ENCODE measurements around a stretch of chr1.

GRCh38 chr1:55127857-55128309, 87.3 kb downstream of the USP24 start:
- PRO-cap, result no peak

DNA sequence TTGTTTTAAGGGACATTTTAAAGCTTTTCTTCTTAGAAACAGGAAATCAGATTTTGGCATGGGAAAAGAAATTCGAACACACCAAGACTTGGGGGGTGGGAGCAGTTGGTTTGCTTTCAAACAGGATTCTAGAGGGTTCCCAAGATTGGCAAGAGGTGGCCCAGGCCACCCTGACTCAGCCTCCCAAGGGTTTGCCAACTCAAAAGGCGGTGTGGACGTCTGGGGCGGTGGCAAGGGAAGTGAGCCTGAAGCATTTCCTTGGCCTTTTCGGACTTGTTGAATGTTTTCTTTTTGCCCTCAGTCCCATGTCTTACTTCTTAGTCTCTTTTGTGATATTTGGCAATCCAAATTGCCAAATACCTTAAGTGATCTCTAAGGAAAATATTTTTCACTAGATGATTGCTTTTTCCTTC, 374.4 kb upstream of the USP24 start:
- PRO-cap, result no peak

- PRO-cap, result no peak
These were observed 159.7 kb downstream of the PLPP3 start for GRCh38 chr1:56419553-56420246.

DNA sequence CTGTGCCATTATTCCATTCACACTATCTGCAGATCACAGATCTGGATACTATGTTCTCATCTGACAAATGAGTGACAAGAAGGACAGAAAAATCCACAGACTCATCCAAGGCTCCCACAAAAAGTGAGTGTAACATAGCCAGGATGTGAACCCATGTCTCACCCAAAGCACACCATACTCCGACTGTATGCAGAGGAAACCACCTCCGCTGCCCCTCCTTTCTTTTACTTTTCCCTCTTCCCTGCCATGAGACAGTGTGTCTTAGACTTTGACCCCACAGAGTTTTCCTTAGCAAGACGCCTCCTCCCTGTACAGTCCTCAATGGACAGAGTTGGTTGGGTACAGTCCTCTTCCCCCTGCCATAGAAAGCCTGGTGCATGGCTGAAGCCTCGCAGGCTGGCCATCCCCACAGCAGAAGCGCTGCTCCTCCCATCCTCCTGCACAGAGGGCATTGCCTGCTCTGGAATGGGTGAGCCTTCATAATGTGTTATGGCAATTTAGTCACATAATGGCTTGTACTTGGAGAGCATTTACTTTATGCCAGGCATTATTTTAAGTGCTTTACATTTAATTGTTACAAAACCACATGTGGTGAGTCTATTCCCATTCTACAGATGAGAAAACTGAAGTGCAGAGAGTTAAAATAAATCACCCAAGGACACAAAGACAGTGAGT, 127.9 kb downstream of the PLPP3 start:
- PRO-cap, result no peak

- PRO-cap, result no peak
These were observed 118.1 kb downstream of the PLPP3 start for GRCh38 chr1:56461039-56461819.

DNA sequence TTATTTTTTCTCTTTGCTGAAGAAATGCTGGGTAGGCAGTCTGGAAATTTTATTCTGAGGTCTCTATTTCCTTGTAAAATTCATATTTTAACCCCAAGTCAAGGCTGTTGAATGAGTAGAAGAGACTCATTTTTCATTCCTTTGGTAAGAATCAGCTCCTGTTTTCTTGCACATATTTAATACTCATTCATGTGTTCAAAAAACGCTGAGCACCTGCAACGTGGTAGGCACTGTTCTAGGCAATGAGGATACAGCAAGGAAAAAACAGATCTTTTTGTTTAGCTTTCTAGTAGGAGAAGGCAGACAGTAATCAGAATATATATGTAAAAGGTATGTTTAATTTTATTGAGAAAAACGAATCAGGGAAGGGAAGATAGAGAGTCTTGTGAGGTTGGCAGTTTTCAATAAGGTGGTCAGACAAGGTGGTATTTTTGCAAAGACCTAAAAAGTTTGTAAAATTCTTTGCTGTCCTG, 1.6 kb downstream of the PRKAA2 start:
- PRO-cap, result no peak

DNA sequence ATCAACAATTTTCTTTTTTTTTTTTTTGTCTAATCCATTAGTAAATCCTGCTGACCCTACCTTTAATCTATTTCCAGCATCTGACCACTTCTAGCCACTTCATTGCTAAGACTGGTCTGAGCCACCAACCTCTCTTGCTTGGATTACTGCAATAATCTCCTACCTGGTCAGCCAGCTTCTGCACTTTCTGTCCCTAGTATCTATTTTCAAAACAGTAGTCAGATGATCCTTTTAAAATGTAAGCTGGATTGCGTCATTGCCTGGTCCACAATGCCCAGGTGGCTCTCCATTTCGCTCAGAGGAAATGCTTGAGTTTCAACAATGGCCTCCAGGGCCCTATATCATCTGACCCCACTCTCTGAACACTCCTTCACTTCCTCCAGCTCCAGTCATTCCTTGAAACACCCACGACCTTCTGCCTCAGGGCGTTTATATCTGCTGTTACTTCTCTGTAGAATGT, 2.3 kb downstream of the FYB2 start:
- PRO-cap, result no peak

DNA sequence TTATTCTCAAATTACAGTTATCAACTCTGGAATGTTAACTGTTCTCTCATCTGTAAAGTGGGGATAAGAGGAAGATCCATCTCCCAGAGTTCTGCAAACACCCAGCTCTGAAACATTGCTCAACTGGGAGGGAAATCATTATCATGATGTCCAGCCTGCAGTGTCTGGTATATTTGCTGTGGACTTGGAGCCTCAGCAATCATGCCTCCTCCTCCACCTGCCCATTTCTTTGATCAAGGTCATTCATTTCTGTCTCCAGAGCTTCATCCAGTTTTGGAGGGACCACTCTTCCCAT, 39.4 kb downstream of the C8A start:
- PRO-cap, result no peak

DNA sequence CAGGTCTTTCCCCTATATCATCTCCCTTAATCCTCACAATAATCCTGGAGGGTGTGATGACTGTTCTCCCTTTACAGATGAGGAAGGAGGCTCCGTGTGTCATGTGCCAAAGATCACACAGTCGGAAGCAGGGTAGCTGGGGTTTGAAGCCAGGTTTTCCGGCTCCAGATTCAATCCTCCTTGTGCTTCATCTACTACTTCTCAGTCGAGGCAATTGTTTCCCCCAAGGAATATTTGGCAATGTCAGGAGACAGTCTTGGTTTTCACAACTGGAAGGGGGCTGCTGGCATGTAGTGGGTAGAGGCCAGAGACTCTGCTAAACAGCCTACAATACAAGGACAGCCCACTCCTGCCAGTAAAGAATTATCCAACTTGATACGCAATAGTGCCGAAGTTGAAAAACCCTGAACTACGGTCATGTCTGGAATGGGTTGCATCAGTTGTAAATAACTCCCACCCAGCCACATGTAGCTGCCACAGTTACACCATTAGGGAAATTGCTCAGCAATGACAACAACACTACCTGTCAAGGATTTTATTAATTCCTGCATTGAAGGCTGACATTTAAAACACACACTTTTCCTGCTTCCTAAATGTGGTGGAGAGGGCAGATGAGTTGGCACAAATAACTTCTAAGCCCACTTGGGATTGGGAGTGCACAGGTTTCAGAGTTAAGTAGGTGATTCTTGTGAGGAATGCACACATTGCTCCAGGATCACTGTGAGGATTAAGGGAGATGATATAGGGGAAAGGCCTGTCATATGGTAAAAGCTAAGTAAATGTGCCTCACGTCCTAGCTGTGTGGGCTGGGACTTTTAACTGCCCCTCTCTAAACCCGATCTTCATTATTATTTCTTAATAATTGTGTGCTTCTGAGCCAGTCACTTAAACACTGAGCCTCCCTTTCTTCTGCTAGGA, 54.3 kb downstream of the C8B start:
- PRO-cap, result no peak

- PRO-cap, result no peak
These were observed 38.7 kb downstream of the C8B start for GRCh38 chr1:56927237-56927473.

DNA sequence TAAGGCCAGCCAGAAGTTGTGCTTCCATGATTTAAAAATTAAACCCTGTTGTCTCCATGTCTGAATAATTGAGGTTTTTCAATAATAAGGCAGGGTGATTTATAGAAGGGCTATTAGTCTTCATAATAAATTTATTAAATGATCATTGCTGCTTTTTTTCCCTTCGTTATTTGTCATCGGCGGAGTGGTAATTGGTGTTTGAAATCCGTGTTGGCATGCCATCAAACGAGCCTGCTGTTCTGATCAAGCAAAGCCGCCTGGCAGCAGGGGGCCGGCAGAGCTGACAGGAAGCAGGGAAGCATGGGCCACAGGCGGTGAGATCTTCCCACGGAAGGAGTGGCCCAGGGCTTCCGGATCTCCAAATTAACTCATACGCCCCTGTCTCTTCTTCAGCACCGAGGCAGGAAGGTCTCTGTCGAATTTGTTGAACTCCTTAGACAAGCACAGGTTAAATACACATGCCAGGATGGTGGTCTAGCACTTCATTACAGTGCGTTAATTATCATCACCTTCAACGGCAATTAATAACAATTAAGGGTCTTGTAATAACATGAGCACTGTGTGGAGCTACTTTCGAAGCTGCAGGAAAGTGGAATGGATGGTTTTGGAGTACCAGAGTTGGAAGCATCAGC, 199.2 kb upstream of the DAB1 start:
- PRO-cap, result no peak

GRCh38 chr1:57816609-57817041, 392.8 kb upstream of the DAB1 start:
- PRO-cap, result no peak

DNA sequence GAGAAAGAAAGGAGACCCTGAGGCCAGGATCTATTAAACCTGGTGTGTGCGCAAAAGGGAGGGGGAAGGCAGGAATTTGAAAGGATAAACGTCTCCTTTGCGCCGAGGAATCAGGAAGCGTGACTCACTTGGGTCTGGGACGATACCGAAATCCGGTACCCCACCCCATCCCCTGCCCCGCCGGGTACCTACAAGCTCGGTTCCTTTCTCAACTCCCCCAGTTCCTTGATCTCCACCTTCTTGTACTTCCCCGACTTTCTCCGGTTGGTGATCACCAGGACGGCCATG, 1.1 kb downstream of the TACSTD2 start:
- PRO-cap, result no peak

DNA sequence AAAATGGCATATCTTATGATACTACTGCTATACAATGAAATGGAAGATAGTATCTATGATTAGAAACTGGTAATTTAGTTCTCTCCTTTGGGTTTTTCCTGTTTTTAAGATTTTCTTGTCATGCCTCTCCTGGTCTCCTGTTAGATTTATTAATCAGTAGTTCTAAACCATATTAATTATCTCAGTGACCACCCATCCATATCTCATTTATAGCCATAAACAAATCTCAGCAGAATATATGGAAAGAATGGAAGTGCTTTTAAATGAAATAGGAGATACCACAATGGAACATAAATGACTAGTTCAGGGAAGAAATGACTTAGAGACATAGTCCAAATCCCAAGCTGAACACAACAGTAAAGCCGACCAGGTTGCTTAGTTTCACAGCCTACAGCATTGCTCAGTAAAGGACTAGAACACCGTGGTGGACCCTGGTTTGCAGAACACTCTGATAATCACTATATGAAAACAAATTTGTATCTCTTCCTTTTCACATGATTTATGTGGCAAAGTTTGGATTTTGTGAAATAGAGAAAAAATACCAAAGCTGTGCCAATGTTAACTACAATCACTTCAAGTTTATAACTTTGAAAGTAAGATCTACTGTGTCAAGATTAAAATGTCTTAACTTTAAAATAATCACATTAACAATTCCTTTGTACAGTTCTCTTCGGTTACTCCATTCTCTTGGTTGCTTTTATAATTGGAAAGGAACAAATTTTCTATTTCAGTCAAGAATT, 40.3 kb downstream of the MYSM1 start:
- PRO-cap, result no peak

DNA sequence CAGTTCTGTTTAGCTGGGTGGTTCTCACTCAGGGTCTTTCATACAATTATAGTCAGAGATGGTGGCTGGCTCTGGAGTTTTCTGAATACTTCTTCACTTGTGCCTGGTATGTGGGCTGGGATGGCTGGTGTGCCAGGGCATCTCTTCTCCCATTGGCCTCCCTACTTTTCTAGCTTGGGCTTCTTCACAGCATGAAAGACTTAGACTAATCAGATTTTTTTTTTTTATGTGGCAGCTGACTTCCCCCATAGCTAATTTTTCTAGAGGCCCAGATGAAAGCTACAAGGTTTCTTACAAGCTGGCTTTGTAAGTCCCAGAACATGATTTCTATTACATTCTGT, 25.1 kb upstream of the MYSM1 start:
- PRO-cap, result no peak

GRCh38 chr1:58779047-58779580, 4.7 kb downstream of the JUN start:
- PRO-cap, result no peak

GRCh38 chr1:58781549-58782597, 2.0 kb downstream of the JUN start:
- PRO-cap, result bidirectional peak, plus-strand start at chr1:58782487, minus-strand start at chr1:58782322

DNA sequence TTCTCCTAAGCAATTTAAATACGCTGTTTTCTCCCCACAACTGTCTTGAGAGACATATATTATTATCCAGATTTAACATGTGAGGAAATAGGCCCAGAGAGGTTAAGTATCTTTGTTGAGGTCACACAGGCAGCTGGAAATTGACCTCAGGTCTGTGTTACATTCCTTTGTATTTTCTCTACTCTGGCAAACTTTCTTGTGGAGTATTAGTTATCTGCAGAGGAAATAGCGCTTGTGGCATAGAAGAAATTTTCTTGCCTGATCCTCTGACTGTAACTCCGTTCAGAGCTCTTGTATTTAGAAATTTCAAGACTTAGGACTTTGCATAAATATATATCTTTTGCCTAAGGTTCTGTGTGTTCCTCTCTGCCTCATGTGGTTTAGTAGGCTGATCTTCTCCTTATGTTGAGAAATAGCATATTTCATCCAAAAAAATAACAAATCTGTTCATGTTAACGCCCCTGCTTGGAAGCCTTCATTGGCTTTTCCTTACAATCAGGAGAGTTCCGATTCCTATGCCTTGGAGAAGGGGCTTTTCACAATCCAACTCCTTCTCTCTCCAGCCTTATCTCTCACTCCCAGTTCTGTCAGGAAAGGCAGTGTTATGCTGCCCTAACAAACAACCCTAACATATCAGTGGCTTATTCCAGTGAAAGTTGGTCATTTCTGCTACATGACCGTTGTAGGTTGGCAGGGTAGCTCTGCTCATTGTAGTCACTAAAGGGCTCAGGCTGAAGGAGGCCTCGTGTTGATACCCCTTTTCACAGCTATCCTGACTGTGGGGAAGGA, 2.5 kb upstream of the JUN start:
- PRO-cap, result no peak

DNA sequence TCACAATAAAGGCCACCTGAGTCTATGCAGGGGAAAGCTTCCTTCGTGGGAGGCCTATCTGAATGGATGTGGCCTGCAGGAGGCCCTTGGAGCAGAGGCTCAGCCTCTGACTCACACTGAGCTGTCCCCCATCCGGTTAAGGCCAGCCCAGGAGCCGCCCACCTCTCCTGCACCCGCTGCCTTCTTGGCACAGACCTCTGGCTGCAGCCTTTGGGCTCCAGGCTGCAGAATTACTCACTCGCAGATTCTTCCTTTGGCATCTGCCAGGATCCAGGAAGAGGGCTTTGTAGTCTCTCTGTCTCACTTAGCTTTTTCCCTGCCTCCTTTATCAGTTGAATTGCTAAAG, 65.0 kb upstream of the JUN start:
- PRO-cap, result no peak

DNA sequence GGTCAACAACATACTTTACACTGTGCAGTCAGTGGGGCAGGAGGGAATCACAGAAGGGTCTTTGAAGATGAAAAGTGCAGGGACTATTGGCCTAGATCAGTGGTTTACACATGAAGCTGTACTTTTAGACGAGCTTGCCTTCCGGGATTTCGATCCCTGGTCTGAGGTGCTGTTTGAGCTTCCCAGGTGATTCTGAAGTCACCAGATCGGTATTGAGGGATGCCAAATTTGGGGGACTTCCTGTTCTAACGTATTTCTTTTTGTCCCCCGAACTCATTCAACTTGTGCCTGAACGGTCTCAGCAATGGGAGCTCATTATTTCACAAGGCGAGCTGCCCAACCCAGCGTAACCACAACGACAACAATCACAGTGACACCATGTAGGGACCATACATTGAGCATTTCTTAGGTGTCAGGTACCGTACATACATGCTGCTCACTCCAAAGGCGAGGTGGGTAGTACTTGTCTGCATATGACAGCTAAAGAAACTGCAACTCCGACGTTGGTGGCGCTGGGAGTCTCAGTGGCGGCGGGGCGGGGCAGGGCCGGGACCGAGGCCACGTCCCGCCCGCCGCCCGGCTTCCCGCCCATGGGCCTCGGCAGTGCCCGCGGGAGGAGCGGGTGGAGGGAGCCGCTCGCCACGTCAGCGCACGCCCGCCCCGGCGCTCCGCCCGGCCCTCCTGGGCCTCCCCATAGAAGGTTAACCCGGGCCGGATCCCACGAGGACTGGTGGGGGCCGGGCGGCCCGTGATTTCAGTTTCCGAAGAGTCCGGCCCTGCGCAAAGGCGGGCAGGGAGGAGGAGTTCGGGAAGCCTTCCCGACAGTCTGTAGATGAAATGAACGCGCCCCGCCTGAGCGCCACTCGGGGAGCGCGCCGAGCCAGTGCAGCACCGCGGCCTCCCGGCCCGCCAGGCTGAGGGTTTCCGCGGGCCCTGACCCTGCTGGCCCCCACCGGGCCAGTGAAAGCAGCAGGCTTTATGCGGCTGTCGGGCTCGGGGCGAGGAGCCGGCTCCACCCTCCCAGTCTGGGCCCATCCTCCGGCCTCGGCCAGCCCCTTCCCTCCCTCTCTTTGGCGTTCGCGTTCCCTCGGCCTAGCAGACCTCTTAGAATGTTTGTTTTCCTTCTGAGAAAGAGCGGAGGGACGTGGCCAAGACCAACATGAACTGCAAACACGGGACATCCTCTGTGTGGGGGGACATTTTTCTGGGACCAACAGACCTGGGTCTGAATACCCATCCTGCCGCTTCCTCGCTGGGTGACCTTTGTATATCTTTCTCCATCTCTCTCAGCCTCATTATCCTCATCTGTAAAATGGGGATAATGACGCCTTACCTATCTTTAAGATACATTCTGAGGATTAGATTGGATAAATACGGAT, 119.8 kb upstream of the JUN start:
- PRO-cap, result bidirectional peak, plus-strand start at position 524 of the sequence, minus-strand start at position 514 of the sequence; bidirectional peak, plus-strand start at position 615 of the sequence, minus-strand start at position 599 of the sequence; unidirectional peak, minus-strand start at position 962 of the sequence

All from Metastatic Pancreatic Carcinoma in the Ovary (tissue), 1 donor.